Bronchial epithelial cell (primary cell): ENCODE measurements around the gene MRS2.

GRCh38 chr6:21947554-21948353 is 349.1 kb downstream of the PRL start:
- RRBS, 2 experiments, result no CpG with 5 or more reads among the region's 8 CpGs

DNA sequence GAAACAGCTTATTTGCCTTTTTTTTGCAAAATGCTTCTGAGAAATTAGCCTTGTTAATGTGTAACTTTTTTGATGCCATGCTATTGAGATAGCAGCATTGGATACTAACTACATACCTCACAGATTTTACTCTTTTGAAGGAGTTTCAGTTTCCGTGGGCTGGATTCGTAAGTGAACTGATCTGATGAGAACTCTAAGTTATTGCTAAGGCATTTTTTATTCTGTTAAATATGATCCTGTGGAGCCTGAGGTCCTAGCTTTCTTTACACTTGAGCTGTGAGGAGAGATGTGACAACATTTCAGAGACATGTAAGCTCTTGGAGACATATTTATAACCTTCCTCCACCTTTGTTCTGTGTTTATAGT is 345.5 kb downstream of the PRL start:
- RRBS, 2 experiments, result no CpG with 5 or more reads among the region's 2 CpGs

DNA sequence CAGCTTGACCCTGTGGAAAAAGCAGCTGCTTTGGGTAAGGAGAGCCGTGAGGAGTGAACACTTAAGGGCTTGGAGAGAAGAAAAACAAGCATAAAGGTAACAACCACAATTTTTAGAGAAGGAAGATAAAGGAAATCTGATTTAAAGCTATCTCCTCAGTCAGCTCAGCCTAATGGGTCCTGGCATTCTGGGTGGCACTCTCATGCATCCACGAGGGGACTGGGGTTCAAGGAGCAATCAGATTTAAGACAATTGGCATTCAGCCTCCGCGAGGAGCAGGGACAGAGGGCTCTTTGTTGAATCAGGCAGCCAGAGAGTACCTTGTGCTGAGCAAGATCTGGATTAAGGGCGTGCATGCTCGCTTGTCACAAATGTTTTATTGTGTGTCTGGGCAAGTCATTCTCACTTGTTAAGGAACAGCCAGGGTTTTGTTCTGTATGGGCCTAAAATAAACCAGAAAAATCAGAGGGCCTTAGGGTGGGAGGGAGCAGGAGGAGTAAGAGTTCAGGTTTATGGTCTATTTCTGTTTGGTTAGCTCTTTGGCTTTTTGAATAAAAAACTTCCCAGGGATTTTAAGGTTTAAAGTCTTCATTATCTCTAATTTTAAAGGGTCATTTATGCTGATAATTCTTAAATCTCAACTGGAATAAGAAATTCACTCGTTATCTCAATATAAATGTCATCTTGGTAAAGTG is 475.3 kb upstream of the NRSN1 start:
- RRBS, 2 experiments, result no CpG with 5 or more reads among the region's 7 CpGs

GRCh38 chr6:24402621-24403851 is at the start of gene MRS2:
Gene MRS2, plus strand, starts transcription at chr6:24402936.
- RRBS, 2 experiments, result under 1 to 1% methylated on average over 8 of the region's 77 CpGs

- RRBS, 2 experiments, result no CpG with 5 or more reads among the region's 10 CpGs
Measured at GRCh38 chr6:24534338-24535023, 39.7 kb downstream of the ALDH5A1 start.

DNA sequence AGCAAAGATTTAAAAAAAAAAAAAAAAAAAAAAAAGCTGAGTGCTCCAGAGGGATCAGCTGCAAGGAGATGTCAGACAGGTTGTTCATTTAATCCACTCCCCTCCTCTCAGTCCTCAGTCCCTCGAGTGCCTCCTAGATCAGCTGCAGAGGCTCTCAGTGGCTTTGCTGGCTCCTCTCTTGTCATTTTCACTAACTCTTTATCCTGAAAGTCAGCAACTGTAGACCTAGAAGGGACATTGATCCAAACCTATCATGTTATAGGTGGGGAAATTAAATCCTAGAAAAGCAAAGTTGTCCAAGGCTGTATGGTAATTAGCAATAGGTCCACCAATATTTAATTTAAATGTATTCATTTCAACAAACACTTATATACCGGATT is 61.6 kb downstream of the KIAA0319 start:
- RRBS, 2 experiments, result no CpG with 5 or more reads among the region's 2 CpGs

DNA sequence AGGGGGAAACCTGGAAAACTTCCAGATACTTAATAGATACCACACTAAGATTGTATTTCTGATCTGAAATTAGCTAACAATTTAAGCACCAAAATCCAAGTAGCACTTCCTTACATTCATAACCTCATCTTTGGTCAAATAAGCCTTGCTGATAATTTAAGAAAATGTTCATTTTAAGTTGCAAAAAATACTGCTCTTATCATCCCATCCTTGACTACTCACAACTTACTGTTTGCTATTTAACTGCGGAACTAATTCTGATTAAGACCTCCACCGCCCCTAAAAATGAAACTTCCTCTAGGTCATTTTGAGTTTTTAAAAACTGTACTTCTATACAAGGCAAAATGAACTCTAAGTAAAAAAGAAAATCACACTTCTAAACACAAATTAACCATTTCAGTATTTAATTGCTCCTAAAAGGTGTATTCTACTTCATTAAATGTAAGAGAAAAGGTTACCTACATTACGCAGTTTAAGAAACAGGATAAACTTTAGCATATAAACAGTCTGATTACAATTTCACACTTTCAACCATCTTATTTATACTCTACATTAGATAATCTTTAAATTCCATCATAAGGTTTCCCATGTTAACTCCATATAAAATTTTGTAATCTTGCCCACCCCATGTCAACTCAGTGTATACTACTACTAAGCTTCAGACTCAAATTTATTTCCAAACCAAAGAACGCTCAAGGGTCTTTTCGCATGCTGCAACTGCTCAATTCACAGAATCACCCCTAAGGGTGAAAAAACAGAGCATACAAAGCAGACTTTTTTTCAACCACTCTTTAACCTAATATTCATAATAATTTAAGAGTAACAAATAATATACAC is 1.1 kb downstream of the C6orf62 start:
- RRBS, 2 experiments, result no CpG with 5 or more reads among the region's 5 CpGs

GRCh38 chr6:24771154-24771577 is 3.6 kb upstream of the GMNN start:
- RRBS, 2 experiments, result no CpG with 5 or more reads among the region's 2 CpGs

DNA sequence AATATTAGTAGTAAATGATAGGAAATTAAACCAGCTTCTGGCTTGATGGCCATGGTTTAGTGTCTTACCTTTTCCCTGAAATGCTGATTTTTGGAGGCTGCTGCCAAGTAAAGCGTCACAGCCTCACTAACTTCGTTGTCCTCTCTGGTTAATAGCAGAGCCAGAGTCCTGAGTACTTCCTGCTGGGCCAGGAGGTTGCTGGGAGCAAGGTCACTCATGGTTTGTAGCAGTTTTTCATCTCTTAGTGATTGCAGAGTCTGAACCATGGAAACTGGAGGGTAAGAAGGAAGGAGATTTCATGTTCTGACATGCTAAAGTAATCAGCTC is 26.4 kb upstream of the ARMH2 start:
- RRBS, 2 experiments, result no CpG with 5 or more reads among the region's 2 CpGs

- RRBS, 2 experiments, result no CpG with 5 or more reads among the region's 2 CpGs
Measured at GRCh38 chr6:24932961-24933251, 2.9 kb downstream of the RIPOR2 start.

- RRBS, 2 experiments, result no CpG with 5 or more reads among the region's 8 CpGs
Measured at GRCh38 chr6:25035889-25036620, 100.3 kb upstream of the RIPOR2 start.

- RRBS, 2 experiments, result no CpG with 5 or more reads among the region's 13 CpGs
Measured at GRCh38 chr6:25050068-25050981, 114.6 kb upstream of the RIPOR2 start.

DNA sequence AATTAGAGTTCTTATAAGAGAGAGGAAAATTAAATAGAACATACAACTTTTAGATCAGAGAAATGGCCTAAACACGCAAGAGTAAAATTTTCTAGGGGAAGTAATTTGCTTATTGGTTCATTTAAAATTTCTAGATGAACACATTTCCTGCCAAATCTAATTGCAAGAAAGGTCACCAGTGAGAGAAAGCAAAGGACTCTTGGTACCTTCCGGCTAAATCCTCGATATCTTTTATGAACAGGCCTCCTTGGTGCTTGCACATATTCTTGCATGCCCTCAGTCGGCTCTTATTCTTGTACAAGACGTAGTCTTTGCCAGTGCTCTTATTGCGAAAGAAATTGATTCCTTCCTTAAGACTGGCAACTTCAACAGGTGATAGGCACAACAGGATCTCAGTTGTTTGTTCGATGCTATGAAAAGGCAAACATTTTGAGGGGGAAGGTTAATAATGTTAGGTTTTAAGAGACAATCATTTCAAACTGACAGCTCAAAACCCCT is 141.7 kb upstream of the CARMIL1 start:
- RRBS, 2 experiments, result no CpG with 5 or more reads among the region's 7 CpGs

GRCh38 chr6:25169510-25170355 is 109.4 kb upstream of the CARMIL1 start:
- RRBS, 2 experiments, result no CpG with 5 or more reads among the region's 7 CpGs

- RRBS, 2 experiments, result no CpG with 5 or more reads among the region's 6 CpGs
Measured at GRCh38 chr6:25344005-25344619, 64.9 kb downstream of the CARMIL1 start.

- RRBS, 2 experiments, result no CpG with 5 or more reads among the region's 4 CpGs
Measured at GRCh38 chr6:25534891-25535441, 117.0 kb upstream of the SCGN start.

GRCh38 chr6:25755342-25755917 is 888 bp downstream of the SLC17A4 start:
- RRBS, 2 experiments, result no CpG with 5 or more reads among the region's 2 CpGs

GRCh38 chr6:25830844-25831286 is 987 bp downstream of the SLC17A1 start:
- RRBS, 2 experiments, result no CpG with 5 or more reads among the region's 6 CpGs

GRCh38 chr6:25876236-25876688 is 2.2 kb upstream of the SLC17A3 start:
- RRBS, 2 experiments, result no CpG with 5 or more reads among the region's 1 CpG